ENCODE measurements around the genes GARRE1 and GRAMD1A.

GRCh38 chr19:33298428-33299027 is 3.8 kb downstream of the CEBPA start:
- PRO-cap, result no peak

- PRO-cap, result no peak
Observed at GRCh38 chr19:33299961-33300673, 2.2 kb downstream of the CEBPA start.

DNA sequence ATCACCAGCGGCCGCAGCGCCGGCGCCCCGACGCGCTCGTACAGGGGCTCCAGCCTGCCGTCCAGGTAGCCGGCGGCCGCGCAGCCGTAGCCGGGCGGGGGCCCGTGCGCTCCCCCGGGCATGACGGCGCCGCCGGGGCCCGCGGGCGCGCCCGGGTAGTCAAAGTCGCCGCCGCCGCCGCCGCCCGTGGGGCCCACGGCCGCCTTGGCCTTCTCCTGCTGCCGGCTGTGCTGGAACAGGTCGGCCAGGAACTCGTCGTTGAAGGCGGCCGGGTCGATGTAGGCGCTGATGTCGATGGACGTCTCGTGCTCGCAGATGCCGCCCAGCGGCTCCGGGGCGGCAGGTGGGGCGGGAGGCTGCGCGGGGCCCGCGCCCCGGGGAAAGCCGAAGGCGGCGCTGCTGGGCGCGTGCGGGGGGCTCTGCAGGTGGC is 383 bp downstream of the CEBPA start:
- PRO-cap, result no peak

GRCh38 chr19:33375547-33376064 is 2.1 kb downstream of the CEBPG start:
- PRO-cap, result no peak

- PRO-cap, result no peak
Observed at GRCh38 chr19:33394877-33395417, 21.4 kb downstream of the CEBPG start.

DNA sequence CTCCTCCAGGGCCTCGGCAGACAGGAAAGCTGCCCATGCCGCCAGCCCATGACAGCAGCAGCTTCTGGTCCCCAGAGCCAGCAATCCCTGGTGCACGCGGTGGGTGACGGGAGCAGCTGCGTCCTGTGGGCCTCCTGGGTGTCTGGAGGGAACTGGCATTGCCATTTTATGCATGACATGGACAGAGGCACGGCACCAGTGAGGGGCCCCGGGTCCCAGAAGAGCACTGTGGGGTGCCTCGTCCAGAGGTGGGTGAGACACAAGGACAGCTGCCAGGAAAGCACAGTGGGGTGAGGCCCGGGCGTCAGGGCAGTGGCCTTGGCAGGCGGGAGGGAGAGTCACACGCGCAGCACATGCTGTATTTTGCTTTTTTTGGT is 32.3 kb downstream of the CEBPG start:
- PRO-cap, result no peak

- PRO-cap, result bidirectional peak, plus-strand start at chr19:33797967, minus-strand start at chr19:33797623
Observed at GRCh38 chr19:33797526-33797812, 799 bp downstream of the KCTD15 start.

DNA sequence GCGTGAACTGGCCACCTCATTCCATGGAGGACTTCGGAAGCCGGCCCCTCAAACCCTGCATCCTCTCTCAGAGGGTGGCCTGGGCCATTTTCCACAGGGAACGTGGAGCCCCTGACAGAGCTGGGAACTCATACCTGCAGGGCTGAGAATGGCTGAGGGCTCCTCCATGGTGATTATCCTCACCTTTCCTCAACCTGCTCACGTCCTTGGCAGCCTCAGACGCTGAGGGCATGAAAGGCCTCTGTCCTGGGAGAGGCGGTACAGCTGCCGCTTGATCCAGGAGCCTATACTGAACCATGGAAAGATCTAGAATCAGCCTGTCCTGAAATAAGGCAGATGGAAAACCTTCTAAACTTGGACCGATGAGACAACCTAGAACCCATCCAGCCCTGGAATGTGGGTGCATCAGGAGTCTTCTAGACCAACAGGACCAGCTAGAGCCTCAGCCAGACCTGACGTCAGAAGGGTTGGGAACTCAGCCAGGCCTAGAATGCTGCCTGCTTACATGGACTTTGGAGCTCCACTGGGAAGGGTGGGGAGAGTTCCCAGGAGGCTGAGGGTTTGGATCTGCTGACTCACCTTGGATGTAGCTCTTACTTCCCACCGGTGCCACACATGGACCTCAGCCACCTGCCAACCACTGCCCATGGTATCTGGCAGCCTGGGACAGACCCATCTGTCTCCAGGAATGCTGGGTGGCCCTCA is 7.4 kb downstream of the KCTD15 start:
- PRO-cap, result no peak

GRCh38 chr19:33868814-33869166 is 72.1 kb downstream of the KCTD15 start:
- PRO-cap, result no peak

DNA sequence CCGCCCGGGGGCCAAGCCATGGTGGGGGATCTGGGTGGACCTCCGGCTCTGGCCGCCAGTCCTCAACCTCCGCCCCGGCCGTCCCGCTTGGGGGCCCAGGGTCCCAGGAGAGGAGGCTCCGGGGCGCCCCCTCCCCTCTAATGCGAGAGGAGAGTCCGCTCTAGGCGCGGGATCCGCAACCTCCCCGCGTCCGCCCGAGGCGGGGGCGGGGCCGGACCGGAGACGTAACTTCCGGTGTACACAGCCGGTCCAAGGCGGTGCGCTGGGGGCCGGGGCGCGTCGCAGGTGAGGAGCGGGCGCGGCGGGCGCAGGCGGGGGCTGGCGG is at the start of gene GARRE1:
Gene GARRE1, plus strand, starts transcription at position 225 of the 325 bp plus-strand sequence.
- PRO-cap, result bidirectional peak, plus-strand start at position 258 of the sequence, minus-strand start at position 133 of the sequence

DNA sequence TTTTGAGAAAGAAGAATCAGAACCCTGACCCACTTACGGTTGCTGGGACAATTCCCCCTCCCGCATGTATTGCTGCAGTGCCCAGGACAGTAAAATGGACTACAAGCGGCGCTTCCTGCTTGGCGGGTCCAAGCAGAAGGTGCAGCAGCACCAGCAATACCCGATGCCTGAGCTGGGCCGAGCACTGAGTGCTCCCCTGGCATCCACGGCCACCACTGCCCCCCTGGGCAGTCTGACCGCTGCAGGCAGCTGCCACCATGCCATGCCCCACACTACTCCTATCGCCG is 46.0 kb downstream of the GARRE1 start:
- PRO-cap, result no peak

GRCh38 chr19:34309611-34310204 is 55.3 kb upstream of the GPI start:
- PRO-cap, result no peak

GRCh38 chr19:34331975-34332339 is 33.0 kb upstream of the GPI start:
- PRO-cap, result no peak

DNA sequence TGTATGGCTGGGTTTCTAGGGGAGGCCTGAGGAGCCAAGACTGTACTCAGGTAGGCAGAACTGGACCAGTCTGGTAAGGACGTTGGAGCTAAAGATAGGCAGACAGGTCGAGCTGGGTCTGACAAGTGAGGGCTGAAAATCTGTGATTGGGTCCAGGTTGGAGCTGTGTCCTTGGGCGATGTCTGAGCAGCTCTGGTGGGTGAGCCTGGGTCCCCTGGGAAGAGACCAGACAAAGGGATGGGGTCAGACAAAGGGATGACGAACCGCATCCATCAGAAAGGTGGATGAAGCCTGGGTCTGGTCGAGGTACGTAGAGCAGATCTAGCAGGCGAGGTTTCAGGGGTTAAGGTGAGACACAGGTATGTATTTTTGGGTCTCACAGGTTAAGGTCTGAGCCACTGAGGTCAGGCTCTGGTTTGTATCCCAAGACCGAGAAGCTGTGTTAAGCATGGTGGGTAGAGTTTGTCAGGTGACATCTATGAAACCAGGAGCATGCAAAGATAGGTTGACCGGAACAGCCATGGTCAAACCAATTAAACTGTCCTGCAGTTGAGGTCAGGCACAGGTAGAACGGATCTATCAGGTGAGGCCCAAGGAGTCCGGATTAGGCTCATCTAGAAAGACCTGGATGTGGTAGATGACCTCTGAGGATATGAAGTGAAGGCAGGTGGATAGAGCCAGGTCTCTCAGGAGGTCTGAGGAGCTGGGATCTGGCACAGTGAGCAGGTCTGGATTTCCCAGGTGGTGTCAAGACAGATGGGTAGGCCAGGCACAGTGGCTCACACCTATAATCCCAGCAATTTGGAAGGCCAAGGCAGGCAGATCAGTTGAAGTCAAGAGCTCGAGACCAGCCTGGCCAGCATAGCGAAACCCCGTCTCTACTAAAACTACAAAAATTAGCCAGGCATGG is 19.3 kb downstream of the GPI start:
- PRO-cap, result no peak

DNA sequence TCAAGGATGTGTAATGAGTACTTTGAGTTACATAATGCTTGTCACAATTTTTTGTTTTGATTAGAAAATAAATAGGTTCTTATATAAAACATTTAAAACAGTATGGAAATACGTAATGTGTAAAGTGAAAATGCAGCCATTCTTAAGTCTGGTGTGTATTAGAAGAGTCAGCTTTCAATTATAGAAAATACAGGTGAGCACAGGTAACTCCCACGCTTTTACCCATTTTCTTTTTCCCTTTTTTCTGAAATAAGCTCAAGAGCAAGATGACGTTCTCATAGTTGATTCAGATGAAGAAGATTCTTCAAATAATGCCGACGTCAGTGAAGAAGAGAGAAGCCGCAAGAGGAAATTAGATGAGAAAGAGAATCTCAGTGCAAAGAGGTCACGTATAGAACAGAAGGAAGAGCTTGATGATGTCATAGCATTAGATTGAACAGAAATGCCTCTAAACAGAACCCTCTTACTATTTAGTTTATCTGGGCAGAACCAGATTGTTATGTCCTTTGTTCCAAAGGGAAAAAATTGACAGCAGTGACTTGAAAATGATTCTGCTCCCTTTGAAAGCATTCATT is 12.7 kb upstream of the WTIP start:
- PRO-cap, result no peak

- PRO-cap, result no peak
Observed at GRCh38 chr19:34469474-34470121, 12.0 kb upstream of the WTIP start.

- PRO-cap, result no peak
Observed at GRCh38 chr19:34962926-34963764, 884 bp downstream of the ZNF792 start.

DNA sequence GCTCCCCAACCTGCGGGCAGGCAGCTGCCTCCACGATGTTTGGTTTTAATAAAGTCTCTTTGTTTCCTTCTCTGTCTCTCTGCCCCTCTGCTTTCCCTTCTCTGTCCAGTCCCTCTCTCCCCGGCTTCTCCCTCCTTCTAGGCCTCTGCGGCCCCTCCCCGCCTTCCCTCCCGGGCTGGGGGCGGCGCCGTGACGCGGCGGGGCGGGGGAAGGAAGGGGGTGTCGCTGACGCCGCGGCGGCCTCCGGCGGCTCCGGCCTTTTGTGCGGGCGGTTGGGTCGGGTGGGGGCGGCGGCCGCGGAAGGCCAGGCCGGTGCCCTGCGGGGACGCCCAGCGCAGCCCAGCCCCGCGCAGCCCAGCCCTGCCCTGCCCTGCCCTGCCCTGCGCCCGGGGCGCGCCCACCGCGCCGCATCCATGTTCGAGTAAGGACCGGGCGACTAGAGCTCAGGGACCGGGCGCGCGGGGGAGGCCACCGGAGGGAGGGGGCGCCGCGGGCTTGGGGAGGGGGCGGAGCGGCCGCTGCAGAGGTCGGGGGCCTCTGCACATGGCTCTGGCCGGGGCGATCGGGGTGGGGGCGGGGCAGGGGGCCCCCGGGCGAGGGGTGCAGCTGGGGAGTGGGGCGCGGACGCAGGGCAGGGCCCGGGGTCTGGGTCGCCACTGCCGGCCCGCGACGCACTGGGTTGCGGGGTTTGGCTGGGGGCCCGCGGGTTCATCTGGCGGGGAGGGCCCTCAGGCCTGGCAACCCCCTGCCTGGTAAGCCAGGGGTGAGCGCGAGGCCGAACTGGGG is at the start of gene GRAMD1A:
Gene GRAMD1A, plus strand, starts transcription at position 258 of the 786 bp plus-strand sequence.
- PRO-cap, result bidirectional peak, plus-strand start at position 269 of the sequence, minus-strand start at position 133 of the sequence

GRCh38 chr19:35000852-35001631 is 919 bp downstream of the GRAMD1A start:
- PRO-cap, result bidirectional peak, plus-strand start at chr19:35001148, minus-strand start at chr19:35001034

- PRO-cap, result no peak
Observed at GRCh38 chr19:35063627-35063925, 22.1 kb downstream of the HPN start.

Measured in ReNcell CX (cell line).